ENCODE measurements around a stretch of chr22.

GRCh38 chr22:44710476-44711605, 8.8 kb downstream of the PRR5 start:
- PRO-cap = no peak
- RRBS = 22% methylated on average over 1 of the region's 27 CpGs

- PRO-cap = no peak
- RRBS = no CpG with 5 or more reads among the region's 6 CpGs
Measured at GRCh38 chr22:44736254-44736616, 16.1 kb upstream of the ARHGAP8 start.

DNA sequence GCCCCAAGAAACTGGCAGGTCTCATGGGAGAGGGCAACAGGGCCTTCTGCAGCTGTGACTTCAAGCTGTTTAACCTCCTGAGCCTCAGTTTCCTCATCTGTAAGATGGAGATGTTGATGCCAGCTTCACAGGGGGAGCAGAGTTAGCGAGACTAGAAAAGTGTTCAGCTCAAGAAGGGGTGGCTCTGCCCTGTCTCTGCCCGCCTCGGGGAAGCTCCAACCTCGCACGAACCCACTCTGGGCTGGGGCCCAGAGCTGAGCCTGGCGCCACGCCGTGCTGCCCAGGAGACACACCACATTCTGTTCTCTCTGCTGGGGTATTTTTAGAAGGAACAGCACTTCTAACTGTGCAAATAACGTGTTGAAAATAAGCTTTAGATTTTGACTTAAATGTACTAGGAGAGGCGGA, 74.1 kb downstream of the PHF21B start:
- PRO-cap = no peak
- RRBS = no CpG with 5 or more reads among the region's 10 CpGs

DNA sequence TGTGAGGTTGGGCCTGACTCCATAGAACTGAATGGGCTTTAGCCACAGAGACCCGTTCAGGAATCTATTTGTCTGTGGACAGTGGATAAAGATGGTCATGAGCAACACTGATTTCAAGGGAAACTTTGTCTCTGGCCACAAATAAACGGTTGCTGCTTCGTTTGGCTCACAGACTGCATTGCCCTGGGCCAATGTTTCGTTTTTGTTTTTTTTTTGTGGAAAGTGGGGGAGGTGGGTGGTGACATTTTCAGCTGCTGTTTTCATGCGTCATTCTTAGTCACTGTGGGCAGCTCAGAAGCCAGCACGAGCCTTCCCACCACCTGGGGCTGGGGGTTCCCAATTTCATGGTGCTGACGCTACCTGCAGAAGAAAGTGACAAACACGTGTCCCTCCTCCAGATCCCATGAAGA, 54.7 kb upstream of the PHF21B start:
- PRO-cap = no peak
- RRBS = no CpG with 5 or more reads among the region's 8 CpGs

DNA sequence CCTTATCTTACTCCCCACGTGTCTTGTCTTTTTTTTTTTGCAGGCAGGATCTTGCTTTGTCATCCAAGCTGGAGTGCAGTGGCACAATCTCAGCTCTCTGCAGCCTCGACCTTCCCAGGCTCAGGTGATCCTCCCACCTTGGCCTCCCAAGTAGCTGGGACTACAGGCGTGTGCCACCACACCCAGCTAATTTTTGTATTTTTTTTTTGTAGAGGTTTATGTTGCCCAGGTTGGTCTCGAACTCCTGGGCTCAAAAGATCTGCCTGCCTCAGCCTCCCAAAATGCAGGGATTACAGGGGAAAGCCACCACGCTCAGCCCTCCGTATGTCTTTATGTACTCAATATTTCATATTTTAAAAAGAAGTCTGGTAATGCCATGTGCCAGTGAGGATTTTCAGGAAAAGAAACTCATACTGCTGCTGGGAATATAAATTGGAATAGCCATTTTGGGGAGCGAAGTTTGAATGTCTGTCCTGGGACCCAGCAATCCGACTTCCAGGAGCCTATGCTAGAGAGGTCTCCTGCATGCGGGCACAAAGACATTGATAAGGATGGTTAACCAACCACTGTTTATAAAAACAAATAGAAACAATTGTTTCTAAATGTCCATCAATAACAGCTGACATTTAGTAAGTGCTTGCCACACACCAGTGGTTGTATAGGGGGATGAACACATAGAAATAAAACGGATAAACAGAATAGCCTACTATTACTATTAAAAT, 23.3 kb upstream of the NUP50 start:
- PRO-cap = no peak
- RRBS = no CpG with 5 or more reads among the region's 10 CpGs

GRCh38 chr22:45179206-45179661, 15.5 kb downstream of the NUP50 start:
- PRO-cap = no peak
- RRBS = no CpG with 5 or more reads among the region's 4 CpGs

GRCh38 chr22:45210855-45211581, 29.7 kb downstream of the KIAA0930 start:
- PRO-cap = no peak
- RRBS = no CpG with 5 or more reads among the region's 17 CpGs

DNA sequence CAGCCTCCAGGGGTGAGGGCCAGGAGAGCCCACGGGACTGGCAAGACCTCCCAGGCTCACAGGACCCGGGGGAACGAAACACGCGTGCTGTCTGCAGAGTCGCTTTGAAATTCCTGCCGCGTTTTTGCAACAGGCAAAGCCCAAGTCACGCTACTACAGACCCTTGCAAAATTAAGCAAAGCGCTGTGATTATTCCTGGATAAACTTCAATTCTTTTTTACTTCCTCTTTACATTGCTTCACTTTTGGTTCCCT, 27.3 kb downstream of the KIAA0930 start:
- PRO-cap = no peak
- RRBS = no CpG with 5 or more reads among the region's 10 CpGs

DNA sequence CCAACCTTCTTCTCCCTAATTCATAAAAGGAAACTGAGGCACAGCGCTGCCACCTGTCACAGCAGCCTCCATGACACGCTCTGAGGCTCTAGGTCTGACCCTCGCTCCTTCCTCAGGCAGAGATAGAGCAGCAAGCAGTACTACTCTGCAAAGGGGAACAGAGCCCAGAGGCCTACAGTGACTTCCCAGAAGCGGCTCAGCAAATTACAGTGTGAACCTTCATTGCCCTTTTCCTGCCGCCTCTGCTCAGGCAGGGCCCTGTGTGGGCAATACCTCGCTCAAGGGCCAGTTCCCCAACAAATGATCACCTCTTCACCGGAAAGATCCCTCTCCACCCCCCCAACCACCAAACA, 12.4 kb downstream of the KIAA0930 start:
- PRO-cap = no peak
- RRBS = no CpG with 5 or more reads among the region's 7 CpGs

DNA sequence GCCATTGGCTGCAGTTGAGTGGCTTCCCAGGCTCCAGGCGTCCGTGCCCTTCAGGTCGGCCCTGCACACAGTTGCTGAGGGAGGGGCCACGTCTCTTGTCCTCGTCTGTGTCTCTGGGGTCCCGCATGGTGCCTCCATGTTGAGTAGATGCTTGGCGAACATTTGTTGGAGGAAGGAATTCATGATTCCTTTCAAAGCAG, 21.0 kb downstream of the FAM118A start:
- PRO-cap = no peak
- RRBS = no CpG with 5 or more reads among the region's 7 CpGs

GRCh38 chr22:45335164-45335875, 25.6 kb downstream of the FAM118A start:
- PRO-cap = no peak
- RRBS = no CpG with 5 or more reads among the region's 24 CpGs

GRCh38 chr22:45341505-45341950, 31.8 kb downstream of the FAM118A start:
- PRO-cap = no peak
- RRBS = no CpG with 5 or more reads among the region's 6 CpGs

DNA sequence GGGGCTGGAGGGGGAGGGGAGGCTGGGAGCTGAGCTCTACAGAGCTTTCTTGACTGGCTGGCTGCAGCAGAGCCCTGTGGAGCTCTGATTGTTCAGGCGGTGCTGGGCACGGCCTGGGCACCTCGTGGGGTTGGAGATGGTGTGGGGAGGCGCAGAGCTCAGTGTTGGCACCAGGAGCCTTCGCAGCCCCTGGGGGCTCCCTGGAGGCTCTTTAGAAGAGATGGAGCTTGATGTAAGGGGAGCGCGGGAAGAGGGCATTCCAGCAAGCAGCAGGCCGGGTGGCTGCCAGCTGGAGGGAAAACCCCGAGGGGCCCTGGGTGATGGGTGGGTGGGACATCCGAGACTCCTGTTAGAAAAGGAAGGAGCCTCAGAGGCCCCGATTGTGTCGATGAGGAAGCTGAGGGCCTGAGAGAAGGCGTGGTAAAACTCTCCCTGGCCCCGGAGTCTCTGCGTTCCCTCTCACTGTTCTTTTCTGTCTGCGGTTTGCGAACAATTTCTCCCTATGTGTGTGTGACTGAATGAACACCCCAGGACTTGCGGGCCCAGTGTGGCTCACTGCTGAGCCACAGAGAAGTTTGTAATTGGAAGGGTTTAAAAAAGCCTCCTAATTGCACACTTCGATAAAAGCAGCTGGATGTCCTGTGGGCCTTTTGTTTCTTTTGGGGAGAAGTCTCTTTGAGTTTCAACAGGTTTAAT, 1.7 kb downstream of the FBLN1 start:
- PRO-cap = no peak
- RRBS = no CpG with 5 or more reads among the region's 19 CpGs

- PRO-cap = no peak
- RRBS = no CpG with 5 or more reads among the region's 9 CpGs
Measured at GRCh38 chr22:45535160-45535496, 32.4 kb downstream of the FBLN1 start.

DNA sequence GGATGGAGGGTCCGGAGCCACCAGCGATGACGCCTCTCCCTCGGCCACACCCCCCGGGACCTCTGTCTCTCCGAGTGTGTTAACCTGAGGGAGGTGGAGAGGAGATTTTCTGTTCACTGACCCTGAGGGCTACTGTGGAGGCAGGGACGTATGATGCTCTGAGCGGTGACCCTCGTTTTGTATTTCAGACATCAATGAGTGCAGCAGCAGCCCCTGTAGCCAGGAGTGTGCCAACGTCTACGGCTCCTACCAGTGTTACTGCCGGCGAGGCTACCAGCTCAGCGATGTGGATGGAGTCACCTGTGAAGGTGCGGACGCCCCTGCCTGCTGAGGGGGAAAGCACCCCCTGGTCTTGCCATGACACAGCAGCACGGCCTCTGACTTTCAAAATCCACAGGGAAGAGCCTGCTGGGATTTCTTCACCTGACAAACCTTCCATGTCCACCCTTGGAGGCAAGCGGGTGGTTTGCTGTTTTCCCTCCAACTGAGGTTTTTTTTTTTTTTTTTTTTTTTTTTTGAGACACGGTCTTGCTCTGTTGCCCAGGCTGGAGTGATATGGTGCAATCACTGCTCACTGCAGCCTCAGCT, 44.3 kb downstream of the FBLN1 start:
- PRO-cap = no peak
- RRBS = 77% methylated on average over 5 of the region's 19 CpGs

DNA sequence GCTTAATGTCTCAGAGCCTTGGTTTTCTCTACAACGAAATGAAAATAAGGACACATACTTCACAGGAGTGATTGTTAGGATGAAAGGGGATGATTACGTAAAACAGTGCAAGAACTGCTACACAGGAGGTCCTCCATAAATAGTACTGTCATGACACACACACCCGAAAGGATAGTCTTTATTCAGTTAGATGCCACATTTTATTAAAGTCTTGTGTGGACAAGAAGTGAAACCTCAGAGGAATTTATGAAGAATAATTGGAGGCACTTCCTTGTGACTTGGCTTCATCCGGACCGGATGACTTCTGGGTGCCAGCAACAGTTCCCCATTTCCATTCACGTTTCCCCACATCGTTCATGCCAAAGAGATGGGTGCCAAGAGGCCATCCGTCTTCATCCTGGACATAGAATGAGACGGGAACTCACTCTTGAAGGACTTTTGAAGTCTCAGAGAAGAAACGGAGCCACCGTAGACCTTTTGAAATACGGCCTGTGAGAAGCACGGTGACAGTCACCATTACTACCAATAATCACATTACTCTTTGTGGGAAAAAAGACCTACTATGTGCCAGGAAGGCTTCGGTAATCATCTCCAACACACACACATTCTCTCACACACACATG, 67.3 kb upstream of the ATXN10 start:
- PRO-cap = no peak
- RRBS = no CpG with 5 or more reads among the region's 14 CpGs

DNA sequence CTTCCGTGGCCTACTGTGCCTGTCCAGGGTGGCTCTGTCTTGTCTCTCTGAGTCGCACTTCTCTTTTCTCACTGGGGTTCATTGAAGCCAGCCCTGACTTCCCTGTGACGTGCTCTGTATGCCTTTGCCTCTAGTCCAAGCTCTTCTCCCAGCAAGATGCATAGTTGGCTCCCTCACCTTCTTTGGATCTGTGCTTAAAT, 11.6 kb downstream of the ATXN10 start:
- PRO-cap = no peak
- RRBS = no CpG with 5 or more reads among the region's 3 CpGs

GRCh38 chr22:45743716-45744078, 72.1 kb downstream of the ATXN10 start:
- PRO-cap = no peak
- RRBS = no CpG with 5 or more reads among the region's 1 CpG

DNA sequence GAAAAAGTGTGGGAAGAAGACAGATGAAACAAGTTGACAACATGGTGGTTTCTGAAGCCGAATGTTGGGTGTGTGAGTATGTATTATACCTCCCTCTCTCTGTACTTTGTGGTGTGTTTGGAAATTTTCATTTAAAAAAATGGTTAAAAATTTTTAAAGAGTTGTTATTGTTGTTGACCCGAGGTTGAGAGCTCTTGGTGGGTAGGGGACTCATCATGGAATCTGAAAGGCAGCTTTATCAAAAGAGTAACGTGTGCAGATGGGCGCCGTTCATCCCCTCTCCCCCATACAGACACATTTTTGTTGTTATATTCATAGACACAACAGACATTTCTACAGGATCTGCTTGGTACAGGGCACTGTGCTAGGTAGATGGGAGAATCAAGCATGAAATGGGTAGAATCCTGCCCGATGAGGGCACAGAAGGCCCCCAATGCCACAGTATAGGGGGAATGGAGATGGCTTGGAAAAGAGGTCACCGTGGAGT, 97.4 kb downstream of the ATXN10 start:
- PRO-cap = no peak
- RRBS = no CpG with 5 or more reads among the region's 7 CpGs

- PRO-cap = no peak
- RRBS = 29% methylated on average over 1 of the region's 11 CpGs
Measured at GRCh38 chr22:45996049-45996463, 19.1 kb upstream of the WNT7B start.

Data from kidney (tissue), 2 donors.